Colic lymph node (tissue), 1 donor: Measurements from ENCODE around the genes RCBTB2 and SPRYD7.

DNA sequence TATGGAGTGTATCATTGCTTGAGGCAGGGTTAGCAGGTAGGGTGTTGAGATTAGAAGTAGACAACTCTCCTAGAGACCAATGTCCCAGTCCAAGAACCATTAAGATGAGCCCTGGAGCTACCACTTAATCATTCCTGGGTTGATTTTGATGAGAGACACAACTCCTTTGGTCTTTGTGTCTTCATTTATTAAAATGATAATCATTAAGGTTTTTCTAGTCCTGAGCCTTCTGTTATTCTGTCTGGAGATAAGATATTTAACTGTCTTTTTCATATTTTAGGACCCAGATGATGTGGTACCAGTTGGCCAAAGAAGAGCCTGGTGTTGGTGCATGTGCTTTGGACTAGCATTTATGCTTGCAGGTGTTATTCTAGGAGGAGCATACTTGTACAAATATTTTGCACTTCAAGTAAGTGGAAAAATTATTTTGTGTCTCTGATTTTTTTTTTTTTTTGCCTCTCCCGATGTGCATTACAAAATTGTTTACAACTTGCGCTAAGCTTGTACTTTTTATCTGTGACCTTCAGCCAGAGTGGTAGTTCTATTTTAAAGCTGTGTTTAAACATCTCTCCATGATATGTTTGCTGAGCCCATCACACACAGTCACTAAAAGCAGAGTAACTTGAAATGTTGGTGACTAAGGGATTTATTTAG lies 20.6 kb downstream of the ITM2B start:
- PRO-cap = no peak

DNA sequence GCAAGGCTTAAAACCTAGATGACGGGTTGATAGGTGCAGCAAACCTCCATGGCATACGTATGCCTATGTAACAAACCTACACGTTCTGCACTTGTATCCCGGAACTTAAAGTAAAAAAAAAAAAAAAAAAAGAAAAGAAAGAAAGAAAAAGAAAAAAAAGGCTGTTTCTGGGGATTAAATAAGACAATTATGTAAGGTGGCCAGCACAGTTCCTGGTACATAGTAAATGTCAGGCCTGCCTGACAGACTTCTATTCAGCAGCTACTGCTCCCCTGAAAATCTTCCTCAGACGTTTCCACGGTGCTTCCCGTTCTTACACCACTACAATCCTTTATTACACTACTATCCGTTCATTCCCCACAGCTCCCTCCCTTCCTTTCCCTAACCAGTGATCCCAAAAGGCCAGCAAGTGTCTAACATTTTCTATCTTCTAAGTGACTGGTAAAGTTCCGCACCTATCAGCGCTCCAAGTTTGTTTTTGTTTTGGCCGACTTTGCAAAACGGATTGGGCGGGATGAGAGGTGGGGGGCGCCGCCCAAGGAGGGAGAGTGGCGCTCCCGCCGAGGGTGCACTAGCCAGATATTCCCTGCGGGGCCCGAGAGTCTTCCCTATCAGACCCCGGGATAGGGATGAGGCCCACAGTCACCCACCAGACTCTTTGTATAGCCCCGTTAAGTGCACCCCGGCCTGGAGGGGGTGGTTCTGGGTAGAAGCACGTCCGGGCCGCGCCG lies 550 bp upstream of the RB1 start:
- PRO-cap = unidirectional peak, plus-strand start at position 512 of the sequence

- PRO-cap = no peak
These were observed 18.1 kb downstream of the LPAR6 start for GRCh38 chr13:48394684-48395346.

DNA sequence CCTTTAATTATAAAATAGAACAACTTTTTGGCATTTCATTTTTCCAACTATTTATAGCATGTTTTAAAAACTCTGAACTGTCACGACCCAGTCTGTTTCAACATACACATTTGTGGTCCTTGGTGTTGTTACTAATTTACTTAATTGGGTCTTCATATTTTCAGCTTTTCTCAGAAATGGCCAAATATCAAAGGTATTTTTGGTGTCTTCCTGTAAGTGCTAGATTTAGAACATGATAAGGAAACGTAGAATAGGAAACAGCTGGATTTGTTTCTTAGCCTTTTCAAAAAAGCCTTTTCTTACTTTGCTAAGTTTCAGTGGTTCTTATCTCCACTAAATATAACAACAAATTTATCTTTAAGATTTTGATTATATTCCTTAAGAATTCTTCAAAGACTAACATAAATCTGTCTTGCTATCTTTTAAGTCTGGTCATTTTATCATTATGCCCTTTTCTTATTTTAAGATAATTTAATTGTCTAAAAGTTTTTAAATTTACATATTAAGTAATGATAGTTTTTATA lies 11.3 kb downstream of the LPAR6 start:
- PRO-cap = unidirectional peak, plus-strand start at position 311 of the sequence

- PRO-cap = no peak
These were observed 24.6 kb upstream of the LPAR6 start for GRCh38 chr13:48437421-48438052.

DNA sequence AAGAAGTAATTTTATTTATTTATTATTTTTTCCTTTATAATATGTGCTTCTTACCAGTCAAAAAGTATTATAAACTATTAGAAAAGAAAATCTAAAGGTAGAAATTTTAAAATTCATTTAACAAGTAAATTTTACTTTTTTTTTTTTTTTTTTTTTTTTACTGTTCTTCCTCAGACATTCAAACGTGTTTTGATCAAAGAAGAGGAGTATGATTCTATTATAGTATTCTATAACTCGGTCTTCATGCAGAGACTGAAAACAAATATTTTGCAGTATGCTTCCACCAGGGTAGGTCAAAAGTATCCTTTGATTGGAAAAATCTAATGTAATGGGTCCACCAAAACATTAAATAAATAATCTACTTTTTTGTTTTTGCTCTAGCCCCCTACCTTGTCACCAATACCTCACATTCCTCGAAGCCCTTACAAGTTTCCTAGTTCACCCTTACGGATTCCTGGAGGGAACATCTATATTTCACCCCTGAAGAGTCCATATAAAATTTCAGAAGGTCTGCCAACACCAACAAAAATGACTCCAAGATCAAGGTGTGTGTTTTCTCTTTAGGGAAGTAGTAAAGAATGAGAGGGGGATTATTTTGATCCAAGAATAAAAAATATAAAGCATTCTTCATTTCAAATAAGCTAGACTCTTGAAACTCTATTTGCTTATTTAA lies 52.0 kb upstream of the LPAR6 start:
- PRO-cap = no peak

GRCh38 chr13:48491981-48492456 lies 40.9 kb downstream of the RCBTB2 start:
- PRO-cap = no peak

DNA sequence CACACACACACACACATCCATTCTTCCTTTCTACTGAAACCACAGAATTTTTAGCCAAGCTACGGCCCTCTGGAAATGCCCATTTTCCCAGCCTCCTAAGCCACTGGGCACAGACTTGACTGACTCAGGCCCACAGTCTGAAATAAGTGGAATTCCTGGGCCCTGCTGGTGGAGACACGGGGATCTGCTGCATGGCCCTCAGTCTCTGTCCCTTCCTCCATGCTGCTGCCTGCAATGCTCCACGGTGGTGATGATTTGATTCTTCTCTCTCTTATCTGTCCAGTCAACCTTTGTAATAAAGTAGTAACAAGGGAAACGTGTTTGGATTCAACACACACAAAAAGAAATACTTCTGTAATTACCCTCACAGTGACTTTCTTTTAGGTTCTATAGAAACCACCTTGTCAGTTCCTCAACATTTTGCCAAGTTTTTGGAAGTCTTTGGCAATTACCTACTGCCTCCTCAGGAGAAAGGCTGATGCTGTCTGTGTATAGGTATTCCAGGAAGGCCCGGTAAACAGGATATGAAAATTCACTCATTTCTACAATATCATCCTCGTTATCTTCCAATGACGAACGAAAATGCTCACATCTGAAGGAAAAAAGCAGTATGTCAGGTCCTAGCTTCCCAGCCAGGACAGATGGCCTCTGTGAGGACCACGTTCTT lies 33.6 kb downstream of the RCBTB2 start:
- PRO-cap = no peak

DNA sequence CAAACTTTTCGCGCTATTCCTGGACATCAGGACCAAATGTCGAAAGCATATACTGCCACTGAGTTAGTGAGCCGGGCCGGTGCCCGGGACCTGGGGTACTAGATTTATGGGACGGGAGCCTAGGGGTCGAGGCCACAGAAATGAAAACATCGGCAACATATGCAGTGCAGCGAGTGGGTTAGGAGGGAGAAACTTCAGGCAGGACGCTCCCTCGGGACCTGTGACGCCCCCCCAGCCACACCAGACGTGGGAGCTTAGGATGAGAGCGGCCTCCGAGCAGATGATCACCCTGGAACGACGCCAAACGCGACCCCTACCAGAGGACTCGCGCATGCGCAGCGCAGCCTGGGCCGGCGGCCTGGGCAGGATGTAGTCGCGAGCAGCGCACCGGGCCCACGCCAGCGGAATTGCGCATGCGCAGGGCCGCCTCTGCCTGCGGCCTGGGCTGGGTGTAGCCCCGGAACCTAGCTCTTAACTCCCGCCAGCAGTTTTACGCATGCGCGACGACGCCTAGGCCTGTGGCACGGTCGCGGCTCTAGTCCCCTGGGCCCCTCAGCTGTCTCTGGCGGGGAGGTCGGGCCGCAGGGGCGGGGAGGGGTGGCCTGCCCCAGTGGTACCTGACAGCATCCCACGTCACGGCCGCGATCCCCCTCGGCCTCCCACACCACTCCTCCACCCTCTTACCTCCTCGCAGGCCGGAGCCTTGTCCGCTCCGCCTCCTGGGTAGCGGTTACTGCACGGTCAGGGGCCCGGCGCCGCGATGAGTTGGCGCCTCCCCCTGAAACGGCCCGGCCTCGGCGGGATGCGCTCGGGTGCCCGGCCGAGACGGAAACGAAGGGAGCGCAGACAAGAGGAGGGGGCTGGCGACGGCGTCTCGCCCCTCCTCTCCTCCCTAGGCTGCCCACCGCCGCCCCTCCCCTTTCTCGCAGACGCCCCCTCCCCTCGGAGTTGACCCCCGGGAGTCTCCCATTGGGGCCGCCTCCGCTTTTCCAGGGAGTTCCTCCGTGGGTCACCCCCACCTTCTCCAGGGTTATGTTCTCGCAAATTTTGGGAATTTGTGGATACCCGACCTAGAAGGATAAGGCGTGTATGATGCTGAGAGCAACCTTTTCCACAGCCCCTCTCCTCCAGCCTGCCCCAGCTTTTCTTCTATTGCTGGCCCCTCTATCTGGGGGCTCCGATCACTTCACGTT lies at the start of gene RCBTB2:
TSS of gene RCBTB2 (minus strand) at position 737 of the 1,193 bp plus-strand sequence.
- PRO-cap = bidirectional peak, plus-strand start at position 497 of the sequence, minus-strand start at position 409 of the sequence; bidirectional peak, plus-strand start at position 823 of the sequence, minus-strand start at position 705 of the sequence

DNA sequence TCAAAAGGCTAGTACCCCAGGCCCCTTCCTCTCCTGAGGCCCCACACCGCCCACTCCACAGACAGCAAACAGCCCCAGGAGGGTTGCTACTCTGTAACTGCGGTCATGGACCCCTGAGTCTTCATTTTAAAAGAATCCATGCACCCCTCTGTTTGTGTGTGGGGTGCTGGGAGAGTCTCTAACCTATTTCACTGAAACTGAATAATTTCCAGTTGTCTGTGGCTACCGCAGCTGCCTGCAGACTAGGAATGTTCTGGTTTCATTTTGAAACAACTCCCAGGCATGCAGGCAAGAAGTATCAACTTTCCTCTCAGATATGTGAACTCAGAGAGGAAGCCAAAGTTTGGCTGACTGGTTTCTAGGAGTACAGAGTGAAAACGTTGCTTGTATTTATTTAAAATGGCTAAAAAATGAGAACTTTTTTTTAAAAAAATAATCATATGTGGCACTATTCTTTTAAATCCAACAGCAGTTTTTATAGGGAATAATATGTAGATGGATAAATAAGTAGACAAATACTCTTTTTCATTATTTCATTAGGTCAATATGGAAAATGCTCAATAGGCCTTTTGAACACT lies 38.7 kb upstream of the RCBTB2 start:
- PRO-cap = no peak

DNA sequence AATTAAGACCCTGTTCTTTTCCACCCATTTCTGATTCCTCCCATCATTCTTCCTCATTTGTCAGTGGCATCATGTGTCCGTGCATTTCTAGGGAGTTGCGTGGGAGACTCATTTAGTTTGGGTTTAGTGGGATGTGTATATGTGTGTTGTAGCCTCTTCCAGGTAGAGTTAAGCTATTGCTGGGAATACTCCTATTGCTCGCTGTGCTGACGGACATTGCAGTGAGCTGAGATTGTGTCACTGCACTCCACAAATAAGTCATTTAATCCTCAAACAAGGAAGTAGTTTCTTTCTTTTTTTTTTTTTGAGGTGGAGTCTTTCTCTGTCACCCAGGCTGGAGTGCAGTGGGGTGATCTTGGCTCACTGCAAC lies 42.2 kb upstream of the RCBTB2 start:
- PRO-cap = no peak

DNA sequence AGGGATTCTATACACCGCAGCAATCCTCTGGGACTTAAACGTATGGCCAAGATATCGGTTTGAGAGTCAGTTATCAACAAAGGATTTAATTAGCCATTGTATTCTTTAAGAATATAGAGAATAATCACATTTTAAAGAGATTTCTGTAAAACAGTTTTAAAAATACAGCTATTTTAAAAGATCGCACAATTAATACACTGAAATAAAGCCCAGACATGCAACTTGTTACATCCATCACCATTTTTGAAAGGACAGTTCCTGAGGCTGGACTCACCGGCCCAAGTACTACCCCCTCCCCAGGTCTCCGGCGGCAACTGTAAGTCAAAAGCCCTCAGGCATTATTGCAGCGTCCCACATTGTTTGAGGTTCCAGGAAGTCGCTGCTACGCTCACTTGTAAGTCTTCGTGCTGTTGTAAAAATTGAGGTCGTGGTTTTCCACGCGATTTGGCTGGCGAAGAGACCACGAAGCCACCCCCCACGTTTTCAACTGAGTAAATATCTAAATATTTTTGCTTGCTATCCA lies 750 bp upstream of the FNDC3A start:
- PRO-cap = bidirectional peak, plus-strand start at position 359 of the sequence, minus-strand start at position 381 of the sequence

DNA sequence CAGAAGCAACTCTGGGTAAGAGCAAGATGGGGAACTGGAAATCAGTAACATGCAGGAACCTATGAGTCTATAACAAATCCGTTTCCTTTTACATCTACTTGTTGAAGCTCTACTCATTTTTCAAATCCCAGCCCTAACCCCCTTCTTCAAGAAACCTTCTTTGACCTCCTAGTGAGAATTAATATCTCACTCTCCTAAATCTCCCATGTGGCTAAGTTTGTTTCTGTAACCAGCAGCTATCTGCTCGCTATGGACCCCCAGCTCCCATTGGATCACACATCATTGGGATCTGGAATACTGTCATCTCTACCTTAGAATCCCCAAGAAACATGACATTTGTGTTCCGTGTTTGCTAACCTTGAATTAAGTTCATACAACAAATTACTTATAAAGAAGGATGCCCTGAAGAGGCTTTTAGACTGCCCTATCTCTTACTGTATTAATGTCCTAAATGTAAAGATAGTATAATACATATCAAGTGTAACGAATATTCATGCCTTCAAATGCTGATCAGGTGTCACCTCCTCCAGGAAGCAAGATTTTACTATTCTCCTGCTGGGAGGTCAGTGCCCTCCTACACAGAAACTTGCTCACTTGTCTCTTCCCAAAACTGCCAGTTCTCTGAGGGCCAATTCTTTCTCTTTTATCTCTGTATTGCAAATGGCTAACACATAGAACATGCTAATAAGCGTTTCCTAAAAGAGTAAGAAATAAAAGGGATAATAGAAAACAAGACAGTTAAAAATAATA lies 19.3 kb downstream of the EBPL start:
- PRO-cap = no peak

GRCh38 chr13:49687701-49688074 lies 3.6 kb downstream of the EBPL start:
- PRO-cap = no peak

- PRO-cap = no peak
These were observed 6.2 kb upstream of the EBPL start for GRCh38 chr13:49697541-49697771.

DNA sequence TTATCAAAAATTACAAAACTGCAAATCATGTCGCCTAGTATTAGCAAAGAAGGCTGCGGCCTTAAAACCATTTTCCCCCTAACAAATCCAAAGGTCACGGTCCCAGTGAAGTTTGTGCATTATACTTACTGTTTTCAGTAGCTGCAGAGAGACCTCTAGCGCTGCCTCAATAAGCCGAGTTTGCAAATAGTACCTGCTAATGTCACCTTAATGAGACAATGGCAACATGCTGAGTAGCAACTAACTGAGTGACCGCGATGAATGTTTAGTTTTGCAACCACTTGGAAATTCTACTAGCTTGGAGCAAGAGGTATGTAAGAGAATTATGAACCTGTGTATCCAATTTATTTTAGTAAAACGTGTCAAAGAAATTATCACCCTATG lies 1.2 kb downstream of the KPNA3 start:
- PRO-cap = no peak

DNA sequence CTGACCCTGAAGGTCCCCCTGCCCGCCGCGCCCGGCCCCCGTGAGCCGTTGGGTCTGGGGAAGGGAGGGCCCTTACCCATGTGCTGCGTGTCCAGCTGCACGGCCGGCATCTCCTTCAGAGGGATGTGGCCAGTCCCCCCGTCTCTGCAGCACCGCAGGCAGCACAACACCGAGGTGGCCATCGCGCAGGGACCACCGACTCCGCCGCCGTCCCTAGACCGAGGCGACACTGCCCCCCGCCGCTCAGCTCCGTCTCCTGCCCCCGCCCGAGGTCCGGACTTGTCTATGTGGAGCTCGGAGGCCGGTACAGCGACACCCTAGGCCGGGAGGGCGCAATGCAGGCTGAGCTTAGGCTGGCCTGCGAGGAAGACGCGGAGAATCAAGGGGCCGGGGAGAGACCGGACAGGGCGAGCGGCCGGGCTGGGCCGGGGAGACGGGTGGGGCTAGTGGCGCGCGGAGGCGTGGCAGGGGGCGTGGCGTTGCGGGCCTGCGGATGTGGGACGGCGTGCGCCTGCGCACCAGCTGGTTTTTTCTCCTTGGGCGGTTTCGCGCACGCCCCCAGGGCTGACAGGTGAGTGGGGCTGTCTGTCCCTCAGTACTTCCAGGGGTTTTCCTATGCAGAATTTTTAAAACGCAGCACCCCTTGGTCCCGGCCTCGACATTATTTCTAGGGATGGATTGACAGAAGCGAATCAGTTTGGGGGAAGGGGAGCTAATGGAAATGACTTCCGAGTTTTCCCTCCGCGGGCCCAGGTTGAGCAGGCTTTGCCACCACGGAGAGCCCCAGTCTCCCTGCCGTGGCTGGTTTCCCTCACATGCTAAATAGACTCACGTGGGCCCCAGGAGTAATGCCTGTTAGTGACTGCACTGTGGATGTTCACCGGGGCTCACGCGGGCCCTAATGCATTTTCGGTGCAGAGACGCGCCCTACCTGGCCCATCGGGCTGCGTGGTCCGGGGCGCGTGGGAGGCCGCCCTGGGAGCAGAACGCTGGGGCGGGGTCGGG lies at the start of gene SPRYD7:
TSS of gene SPRYD7 (minus strand) at position 287 of the 1,005 bp plus-strand sequence.
- PRO-cap = bidirectional peak, plus-strand start at position 564 of the sequence, minus-strand start at position 254 of the sequence

GRCh38 chr13:49996074-49996944 lies 533 bp upstream of the TRIM13 start:
- PRO-cap = bidirectional peak, plus-strand start at chr13:49996296, minus-strand start at chr13:49996303; bidirectional peak, plus-strand start at chr13:49997048, minus-strand start at chr13:49996741

- PRO-cap = no peak
These were observed 2.3 kb downstream of the TRIM13 start for GRCh38 chr13:49999008-49999665.

DNA sequence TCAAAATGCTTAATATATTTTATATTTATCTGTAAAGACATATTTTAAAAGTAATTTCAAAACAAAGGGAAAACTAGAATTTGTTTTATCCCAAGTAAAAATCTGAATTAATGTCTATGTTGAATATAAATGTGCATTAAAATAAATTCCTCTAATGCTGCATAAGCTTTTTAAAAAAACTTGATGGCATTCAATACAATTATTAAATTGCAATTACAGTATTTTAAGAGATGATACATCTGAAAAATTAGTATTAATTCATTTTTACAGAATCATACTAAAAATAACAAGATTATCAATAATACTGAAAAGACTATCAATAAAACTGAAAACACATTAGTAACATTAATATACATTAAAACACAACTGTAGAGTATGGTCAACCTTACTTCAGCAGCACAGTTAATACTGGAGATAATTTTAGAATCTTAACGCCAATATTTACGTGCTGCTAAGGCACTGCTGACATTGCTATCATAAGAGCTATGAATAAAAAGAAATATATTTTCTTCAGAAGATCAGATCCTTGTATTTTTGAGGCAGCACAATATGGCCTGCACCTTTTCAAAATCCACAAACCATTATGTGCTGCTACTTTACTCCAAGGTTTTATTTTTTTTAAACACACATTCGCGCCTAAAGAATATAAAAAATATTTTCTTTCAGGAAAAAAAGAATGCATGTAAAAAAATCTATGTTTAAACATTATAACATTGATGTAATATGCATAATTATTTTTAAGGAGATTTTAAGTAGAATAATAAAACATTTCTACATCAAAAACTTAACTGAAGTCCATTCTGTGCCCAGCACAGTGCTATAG lies 33.6 kb downstream of the KCNRG start:
- PRO-cap = no peak